Measurements from ENCODE around the gene PKP4.

DNA sequence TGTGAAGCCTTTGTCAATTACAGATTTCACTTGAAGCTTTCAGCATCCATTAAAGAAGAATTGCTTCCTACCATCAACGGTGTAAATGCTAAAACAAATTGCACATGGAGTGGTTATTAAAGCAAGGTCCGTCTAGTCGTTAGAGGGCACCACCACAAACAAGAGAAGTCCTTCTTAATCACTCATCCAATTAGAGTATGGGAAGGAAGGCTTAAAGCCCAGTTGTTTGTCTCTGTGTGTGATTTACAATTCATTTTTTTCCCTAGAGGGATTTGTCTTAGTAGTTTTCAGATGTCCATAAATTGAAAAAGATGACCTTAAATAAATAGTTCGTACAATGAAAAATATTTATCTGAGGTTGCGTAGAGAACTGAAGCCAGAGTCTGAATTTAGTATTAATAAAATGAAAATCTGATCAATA is 1.7 kb downstream of the KCNJ3 start:
- PRO-cap: no peak
- CAGE, long polyA plus RNA: no peak

GRCh38 chr2:156325329-156326411 is 6.9 kb downstream of the NR4A2 start:
- PRO-cap: no peak
- CAGE, long polyA plus RNA: no peak

GRCh38 chr2:156333741-156334708 is 1.5 kb upstream of the NR4A2 start:
- PRO-cap: bidirectional peak, plus-strand start at chr2:156333947, minus-strand start at chr2:156333938; bidirectional peak, plus-strand start at chr2:156334603, minus-strand start at chr2:156334254; bidirectional peak, plus-strand start at chr2:156334815, minus-strand start at chr2:156334675
- CAGE, long polyA plus RNA: start-site peak on the minus strand at chr2:156333701-156334068, 18 and 22 reads in 2 replicates; start-site peak on the minus strand at chr2:156334278-156334426, 41 and 83 reads in 2 replicates

DNA sequence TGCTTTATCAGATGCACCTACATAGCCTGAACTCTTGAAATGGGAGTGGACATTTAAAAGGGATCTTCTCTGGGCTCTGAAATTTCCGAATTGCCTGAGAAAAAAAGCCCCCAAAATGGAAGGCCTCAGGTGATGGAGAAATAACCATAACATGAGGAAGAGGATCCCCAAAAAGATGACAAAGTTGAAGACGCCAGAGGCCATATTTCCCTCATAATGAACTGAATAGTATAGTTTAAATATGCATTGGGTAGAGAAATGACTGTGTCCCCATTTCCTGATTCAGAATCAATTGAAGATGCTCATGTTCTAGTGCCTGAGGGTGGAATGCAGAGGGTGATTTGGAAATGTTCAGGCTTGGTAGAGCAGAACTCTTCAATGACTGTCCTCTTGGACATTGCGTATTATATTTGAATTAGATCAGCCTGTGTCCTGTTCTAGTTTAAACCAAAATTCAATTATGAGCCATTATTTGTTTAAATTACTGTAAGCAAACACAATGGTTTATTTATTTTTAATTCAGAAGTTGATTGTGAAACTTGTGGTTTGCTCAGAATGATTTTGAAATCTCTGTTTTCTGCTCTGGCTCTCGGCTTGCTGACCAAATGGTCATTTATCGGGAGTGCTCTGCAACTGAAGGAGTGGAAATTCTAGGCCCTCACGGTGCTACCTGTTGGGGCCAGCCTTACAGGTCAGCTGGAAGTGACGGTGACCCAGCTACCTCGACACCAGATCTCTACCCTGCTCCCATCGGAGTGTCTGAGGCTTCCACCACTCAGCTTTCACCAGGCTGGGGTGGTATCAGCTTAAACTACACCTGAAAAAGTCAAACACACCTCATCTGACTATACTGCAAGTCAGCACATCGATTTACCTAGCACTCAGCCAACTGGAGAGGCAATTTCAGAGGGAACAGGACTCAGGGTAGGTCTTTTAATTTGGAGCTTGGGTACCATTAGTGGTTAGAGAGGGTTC is 37.0 kb upstream of the GPD2 start:
- PRO-cap: no peak
- CAGE, long polyA plus RNA: no peak

DNA sequence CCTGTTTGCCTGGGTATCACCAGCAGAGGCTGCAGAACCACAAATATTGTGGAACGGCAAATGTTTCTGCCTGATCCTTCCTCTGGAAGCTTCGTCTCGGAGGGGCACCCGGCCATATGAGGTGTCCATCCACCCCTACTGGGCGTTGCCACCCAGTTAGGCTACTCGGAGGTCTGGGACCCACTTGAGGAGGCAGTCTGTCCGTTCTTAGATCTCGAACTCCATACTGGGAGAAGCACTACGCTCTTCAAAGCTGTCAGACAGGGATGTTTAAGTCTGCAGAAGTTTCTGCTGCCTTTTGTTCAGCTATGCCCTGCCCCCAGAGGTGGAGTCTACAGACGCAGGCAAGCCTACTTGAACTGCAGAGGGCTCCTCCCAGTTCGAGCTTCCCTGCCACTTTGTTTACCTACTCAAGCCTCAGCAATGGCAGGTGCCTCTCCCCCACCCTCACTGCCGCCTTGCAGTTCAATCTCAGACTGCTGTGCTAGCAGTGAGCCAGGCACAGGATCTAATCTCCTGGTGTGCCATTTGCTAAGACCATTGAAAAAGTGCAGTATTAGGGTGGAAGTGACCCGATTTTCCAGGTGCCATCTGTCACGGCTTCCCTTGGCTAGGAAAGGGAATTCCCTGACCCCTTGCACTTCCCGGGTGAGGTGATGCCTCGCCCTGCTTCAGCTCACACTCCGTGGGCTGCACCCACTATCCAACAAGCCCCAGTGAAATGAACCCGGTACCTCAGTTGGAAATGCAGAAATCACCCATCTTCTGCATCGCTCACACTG is 40.8 kb downstream of the CYTIP start:
- PRO-cap: no peak
- CAGE, long polyA plus RNA: no peak

- PRO-cap: unidirectional peak, minus-strand start at chr2:157410453
- CAGE, long polyA plus RNA: no peak
Measured at GRCh38 chr2:157410283-157410792, 33.6 kb downstream of the CYTIP start.

DNA sequence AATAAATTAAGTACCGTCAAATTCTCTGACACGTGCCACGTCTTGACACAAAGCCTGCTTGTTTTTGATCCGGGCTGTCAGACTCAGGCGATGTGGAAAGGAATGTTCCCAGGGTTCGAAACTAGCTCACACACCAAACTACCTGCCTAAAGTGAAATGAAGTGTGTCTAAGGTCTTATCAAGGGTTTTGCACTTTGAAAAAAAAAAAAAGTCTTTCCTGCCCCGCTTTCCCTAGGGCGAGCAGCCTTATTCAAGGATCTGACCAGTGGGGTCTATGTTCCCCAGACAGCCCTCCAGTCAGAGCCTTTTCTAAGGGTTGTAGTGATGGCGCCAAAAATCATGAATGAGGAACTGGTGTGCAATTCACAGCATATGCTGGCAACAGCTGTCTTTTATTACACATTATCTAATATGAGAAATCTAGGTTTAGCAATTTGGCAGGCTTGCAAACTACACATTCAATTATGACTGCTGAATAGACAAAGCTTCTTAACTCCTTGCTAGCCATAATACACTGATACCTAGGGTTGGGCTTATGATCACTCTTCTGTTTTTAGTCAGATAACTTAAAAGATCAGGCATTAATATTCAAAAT is 4.5 kb downstream of the CYTIP start:
- PRO-cap: no peak
- CAGE, long polyA plus RNA: no peak

- PRO-cap: no peak
- CAGE, long polyA plus RNA: no peak
Measured at GRCh38 chr2:157480654-157481081, 36.8 kb upstream of the CYTIP start.

- PRO-cap: no peak
- CAGE, long polyA plus RNA: no peak
Measured at GRCh38 chr2:157529450-157529741, 85.5 kb upstream of the CYTIP start.

DNA sequence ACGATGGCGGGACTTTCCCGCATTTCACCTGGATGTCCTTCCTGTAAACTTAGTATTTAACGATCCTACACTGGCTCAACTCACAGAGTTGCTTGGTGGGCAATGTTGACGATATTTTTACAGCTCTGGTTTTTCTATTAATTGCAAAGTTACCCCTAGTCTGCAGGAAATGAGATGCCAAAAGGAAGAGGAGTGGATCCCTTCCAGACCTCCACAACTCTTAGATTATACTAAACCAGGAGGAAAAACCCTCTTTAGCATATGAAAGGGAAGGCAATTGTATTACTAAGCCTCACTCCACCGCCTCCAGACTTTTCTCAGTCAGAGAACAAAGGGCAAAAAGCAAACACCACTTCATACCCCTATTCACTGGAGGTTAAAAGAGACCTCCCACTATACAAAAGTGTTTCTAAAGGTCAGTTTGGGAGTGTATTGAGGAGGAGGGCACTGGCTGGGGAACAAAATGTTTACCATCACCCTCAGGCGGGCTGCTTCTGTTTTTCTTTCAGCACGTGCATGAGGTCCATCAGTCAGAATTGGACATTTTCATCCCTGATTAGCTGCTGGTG is 56.6 kb upstream of the ACVR1 start:
- PRO-cap: no peak
- CAGE, long polyA plus RNA: no peak

DNA sequence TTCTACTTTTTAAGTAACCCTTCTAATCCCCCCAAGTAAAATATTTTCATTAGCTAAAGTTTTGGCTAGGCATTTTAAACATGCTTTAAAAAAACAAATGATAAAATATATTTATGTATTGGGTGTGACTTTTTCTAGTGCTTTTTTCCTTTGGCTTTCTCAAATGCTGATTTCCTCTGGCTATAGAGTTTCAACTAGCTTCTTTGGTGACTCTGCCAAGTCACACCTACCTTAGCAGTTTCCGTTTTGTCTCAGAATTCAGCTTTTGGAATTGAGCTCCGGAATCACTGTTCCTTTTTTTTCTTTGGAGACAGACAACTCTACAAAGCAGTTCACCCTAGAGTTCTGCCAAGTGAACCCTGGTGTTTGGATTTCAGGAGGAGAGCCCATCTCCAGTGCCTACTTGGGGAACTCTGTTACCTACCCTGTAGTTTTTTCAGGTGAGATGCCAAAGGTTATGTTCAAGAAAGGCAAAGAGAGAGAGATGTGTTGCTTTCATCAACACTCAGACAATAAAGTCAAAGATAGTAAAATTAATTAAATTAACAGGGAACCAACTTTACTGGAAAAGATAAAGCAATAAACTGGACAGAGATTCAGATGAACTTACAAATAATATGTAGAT is 89.9 kb downstream of the UPP2 start:
- PRO-cap: no peak
- CAGE, long polyA plus RNA: no peak

- PRO-cap: bidirectional peak, plus-strand start at chr2:158456952, minus-strand start at chr2:158456687
- CAGE, long polyA plus RNA: no peak
Measured at GRCh38 chr2:158456515-158457240, at the start of gene PKP4. TSS of gene PKP4 (plus strand) at chr2:158456952.

DNA sequence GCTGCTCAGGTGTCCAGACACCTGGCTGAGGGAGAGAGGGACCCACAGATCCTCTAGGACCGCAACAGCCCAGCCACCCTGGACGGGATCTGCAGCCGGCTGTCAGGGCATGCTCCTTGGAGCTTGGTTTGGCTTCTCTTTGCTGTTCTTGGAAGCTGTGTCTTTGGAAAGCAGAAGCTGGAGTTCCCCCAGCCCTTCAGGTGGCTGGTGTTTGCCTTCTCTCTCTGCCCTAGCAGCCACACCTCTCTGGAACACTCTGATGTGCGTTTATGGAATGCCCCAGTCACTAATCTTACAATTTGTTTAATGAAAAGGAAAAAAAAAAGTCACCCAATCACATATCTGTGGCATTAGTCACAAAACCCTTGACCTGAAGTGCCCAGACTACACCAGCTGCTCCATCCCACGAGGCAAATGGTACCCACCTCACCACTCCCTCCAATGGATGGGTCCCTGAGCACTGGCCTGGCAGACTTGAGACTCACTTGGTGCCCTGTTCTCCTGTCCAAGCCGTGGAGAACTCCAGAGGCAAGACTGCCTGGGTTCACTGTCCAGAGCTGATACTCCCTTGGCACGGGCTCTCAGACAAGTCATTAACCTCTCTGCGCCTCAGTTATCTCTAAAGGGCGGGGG is 70.2 kb upstream of the DAPL1 start:
- PRO-cap: no peak
- CAGE, long polyA plus RNA: no peak

DNA sequence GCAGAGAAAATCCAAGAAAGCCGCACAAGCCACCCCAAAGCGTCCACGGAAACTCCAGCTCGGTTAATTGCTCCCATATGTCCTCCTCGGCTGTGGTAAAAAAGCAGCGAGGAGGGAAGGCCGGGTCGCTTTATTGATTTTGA is 424 bp upstream of the TANC1 start:
- PRO-cap: no peak
- CAGE, long polyA plus RNA: no peak

- PRO-cap: no peak
- CAGE, long polyA plus RNA: no peak
Measured at GRCh38 chr2:158998332-158998942, 30.0 kb downstream of the TANC1 start.

DNA sequence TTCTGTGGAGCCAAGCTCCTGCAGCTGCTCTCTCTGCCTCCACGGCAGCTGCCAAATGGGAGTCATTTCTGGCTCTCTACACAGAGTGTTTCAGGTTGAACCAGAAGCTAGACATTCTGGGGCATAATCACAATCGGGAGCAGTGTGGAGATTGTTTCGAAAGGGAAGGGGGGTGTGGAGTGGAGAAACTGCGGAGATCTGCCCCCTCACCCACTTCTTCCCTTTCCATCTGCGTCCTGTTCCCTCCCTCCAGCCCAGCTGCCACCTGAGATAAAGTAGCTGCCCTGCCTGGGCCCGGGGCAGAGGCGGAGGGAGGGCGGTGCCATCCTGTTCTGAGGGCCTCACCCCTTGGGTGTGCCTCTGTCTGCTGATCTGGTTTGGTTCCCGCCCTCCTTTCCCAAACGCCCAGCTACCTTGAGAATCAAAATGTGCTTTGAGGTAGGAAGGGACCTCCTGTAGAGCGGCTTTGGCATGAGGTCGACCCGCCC is 139.3 kb downstream of the WDSUB1 start:
- PRO-cap: no peak
- CAGE, long polyA plus RNA: no peak

GRCh38 chr2:159194206-159194616 is 92.3 kb downstream of the WDSUB1 start:
- PRO-cap: no peak
- CAGE, long polyA plus RNA: no peak

DNA sequence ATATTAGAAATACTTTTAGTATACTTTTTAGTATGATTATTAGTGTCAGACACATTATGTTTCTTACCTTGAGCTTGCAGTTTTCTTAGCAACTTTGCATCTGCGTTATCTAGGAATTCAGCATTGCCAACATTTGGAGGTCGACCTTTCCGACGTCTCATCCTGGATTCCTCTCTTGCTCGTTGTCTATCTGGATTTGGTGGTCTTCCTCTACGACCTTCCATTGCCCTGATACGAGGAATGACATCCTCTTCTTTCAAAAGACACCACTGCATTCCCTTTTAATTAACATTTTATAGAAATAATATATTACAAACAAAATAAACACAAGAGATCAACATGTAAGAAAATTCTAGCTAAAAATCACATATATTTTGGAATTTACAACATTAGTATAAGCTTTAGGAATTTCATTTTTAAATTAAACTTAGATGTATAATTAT is 125.8 kb upstream of the WDSUB1 start:
- PRO-cap: no peak
- CAGE, long polyA plus RNA: no peak

DNA sequence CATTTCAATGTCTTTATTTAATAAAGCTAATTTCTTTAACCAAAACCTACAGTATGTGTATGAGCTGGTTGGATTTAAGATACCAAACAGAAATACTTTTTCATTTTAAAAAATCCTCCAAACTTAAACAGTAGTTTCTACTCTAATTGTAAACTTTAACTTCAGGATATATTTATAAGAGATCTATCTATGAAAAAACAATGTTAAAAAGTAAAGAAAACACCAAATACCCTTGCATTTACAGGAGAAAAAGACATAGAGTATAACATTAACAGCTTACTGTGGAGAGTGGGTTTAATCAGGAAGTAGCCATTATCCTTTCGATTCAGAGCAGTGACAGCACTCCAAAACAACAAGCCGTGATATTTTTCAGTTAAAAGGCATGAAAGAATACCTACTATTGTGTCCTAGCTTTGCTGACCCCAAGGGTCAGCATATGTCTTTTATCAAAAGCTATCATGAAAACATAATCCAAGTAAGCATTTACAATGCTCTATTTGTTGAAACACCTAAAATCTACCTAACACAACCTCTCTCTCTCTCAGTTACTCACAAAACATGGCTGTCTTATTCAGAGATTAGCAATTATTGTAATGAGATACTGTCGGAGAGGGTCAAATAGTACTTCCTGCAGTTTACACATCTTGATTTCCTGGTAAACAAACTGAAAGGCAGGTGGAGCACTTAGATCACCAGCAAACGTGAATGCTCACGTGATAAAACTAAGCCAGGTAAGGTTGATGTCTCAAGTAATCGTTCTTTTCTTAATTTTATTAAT is 100.2 kb downstream of the BAZ2B start:
- PRO-cap: bidirectional peak, plus-strand start at position 312 of the sequence, minus-strand start at position 290 of the sequence; bidirectional peak, plus-strand start at position 645 of the sequence, minus-strand start at position 560 of the sequence
- CAGE, long polyA plus RNA: no peak

GRCh38 chr2:159755058-159755633 is 42.8 kb downstream of the MARCHF7 start:
- PRO-cap: no peak
- CAGE, long polyA plus RNA: no peak

All from B cell (primary cell).